Vein endothelial cell (primary cell): ENCODE measurements around the gene CACNA1D.

DNA sequence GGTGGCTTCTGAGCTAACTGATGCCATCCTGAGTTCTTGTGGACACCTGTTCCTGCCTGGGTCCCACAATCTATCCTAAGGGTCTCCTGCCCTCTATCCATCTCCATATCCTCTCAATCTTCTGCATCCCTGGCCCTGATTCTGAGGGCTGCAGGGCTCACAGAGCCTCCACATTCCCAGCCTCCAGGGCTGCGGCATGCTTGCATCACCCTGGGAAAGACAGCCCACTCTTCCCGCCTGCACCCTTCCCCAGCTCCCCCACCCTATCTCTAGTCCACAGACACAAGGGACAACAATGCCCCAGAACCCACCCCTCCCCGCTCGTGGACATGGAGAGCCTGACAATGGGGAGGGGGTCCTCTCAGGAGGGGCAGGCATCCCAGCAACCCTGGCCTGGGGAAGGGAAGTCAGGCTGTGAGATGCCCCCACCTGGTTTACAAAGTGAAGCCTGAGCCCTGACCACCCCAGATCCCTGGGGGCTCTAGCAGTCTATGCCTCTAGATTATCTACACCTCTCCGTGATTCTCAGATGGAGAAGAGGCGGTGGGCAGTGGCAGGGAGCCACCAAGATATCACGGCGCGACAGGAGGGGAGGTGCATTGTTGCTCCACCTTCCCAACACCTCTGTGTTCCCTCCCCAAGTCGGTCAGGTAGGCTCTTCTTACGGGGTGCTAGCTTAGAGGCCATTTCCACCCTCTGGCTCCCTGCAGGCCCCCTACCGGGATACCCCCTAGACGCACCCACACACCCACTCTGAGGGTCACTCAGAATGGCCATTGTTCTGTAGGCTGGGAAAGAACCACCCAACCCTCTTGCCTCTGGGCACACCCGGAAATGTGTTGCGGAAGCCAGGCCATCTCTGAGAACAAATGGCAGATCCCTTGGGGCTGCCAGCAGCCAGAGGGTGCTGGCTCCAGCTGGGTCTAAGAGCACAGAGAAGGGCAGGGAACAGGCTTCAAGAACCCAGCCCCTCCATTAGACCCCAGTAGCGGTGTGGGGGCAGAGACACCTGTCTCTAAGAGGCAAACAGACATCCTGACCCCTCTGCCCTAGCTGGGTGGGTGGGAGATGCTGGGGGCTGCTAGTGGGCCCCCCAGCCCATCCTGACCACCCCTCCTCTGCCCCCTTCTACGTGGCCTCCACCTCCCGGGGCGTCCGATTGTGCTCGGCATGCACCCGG, 10.0 kb downstream of the SEMA3G start:
- CAGE, long polyA plus RNA = no peak

- CAGE, long polyA plus RNA = no peak
Observed at GRCh38 chr3:52481863-52482476, 13.2 kb upstream of the STAB1 start.

DNA sequence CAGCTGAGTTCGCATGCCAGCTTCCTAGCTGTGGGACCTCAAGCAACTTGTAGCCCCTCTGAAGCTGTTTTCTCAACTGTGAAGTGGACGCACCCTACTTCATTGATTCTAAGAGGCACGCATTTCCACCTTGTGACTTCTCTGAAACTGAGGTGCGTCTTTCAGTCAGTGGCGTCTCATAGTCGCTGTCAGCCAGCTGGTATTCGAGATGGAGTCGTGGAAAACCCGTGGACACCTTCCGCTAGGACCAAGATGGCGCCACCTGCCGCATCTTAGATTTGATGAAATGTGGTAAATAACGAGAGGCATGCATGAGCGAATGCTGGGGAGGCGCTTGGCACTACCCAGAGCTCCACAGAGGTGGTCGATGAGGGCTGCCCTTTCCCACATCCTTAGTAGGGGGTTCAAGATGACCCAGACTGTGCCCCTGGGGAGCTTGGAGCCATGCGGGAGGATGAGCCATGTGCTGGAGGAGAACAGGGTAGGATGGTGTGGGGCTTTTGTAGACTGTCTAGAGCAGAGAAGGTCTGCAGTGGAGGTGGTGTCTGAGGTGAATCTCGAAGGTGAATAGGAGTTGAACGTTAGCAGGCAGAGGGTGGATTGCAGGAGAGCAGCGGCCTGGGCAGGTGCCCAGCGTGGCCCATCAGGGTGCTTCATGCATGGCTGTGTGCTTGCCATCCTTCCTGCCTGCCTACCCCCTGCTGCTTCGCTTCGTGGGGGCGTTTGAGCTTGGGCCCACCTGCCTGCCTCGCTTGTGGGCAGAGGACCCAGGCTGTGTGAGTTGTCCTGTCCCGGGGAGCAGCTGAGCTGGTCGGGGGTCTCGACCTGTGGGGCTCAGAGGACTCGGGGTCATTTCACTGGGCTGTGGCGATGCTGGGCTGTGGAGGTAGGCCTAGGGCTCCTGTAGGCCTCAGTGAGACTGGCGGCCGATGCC, 12.4 kb upstream of the STAB1 start:
- CAGE, long polyA plus RNA = no peak

DNA sequence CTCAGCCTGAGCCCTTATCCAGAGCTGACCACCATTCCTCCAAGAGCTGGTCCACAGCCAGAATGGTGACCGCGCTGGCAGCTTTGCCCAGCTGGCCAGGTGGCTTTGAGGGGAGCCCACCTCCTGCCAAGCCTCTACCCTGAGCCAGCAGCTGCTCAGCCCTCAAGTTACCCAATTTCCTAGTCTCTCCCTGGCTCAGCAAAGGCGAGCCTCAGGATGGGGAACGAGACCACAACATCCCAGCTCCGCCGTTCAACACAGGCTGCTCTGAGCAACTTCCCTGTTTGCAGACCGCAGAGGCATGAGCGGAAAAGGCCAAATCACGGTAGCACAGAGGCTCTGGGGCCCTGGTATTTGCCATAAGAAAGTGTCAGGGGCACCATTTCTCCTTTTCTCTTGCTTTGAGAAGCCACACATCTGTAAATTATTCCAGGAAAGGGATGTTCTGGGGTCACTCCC, 3.5 kb downstream of the STAB1 start:
- CAGE, long polyA plus RNA = no peak

DNA sequence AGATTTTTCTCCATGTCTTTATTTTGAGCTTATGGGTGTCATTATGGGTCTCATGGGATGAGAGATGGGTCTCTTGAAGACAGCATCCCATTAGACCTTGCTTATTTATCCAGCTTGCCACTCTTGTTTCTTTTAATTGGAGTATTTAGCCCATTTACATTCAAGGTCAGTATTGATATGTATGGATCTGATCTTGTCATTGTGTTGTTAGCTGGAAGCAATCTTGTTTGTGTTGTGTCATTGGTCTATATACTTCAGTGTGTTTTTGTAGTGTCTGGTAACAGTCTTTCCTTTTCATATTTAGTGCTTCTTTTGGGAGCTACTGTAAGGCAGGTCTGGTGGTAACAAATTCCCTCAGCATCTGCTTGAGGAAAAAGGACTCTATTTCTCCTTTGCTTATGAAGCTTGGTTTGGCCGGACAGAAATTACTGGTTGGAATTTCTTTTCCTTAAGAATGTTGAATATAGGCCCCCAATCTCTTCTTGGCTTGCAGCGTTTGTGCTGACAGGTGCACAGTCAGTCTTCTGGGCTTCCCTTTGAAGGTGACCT, 58.1 kb downstream of the UQCC5 start:
- CAGE, long polyA plus RNA = no peak

GRCh38 chr3:52697201-52698381, 8.0 kb downstream of the GLT8D1 start:
- CAGE, long polyA plus RNA = no peak

GRCh38 chr3:52812211-52813180, 17.9 kb downstream of the ITIH3 start:
- CAGE, long polyA plus RNA = no peak

DNA sequence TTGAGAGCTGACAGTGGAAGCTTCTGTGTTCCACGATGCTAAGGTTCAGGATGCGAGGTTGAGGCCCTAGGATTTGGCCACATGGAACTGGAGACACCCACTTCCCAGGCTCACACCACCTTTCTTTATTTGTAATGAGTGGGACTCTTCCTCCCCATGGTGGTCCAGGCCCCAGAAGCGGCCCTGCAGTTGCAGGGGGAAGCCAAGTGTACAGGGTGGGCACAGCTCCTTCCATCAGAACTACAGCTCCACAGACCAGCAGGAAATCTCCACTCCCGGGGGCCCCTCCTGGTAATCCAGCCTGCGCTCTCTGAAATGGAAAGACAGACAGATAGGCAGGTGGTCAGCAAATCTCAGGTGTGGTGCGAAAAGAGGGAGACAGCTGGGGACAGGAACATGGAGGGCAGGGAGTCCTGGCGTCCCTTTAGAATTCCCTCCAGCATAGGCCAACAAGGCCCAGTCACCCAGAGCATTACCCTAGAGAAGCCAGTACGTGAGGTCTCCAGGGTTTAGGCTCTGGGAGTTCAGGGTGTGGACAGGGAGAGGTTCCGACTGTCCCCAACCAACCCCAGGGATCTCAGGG, 17.2 kb downstream of the ITIH4 start:
- CAGE, long polyA plus RNA = no peak

- CAGE, long polyA plus RNA = no peak
Observed at GRCh38 chr3:52998570-52999906, 46.8 kb downstream of the SFMBT1 start.

- CAGE, long polyA plus RNA = no peak
Observed at GRCh38 chr3:53145749-53146178, 15.2 kb upstream of the PRKCD start.

DNA sequence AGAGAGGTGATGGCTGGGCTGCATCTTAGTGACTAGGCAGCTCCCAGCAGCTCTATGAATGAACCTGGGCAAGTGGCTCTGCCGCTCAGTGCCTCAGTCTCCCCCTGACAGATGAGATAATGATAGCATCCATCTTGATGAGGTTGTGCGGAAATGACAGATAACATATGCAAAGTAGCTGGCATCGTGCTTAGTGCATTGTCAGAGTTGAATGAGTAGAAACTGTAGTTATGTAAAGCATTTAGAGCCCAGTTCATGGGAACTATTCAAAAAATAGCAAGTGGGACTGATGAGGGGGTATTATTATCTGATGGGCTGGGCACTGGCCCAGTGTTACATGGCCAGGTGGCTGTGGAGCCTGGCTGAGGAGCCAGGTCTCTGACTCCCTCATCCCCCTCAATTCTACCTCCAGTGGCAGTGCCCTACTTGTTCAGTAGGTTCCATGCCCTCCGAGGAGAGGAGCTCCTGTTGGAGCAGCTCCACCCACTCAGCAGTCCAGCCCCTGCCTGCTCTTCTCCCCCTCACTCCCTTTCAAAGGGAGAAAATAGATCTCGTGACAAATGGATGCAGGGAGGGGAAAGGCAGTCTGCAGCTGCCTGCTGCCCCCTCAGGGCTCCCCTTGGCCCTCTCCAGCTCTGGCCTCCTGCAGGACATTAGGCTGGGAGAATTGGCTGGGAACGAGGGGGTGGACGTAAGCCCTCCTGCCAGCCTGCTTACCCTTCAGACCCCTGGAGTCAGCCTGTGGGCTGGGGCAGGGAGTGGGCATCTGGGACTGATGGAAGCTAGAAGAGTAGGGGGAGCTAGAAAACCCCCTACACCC, 6.7 kb downstream of the PRKCD start:
- CAGE, long polyA plus RNA = no peak

DNA sequence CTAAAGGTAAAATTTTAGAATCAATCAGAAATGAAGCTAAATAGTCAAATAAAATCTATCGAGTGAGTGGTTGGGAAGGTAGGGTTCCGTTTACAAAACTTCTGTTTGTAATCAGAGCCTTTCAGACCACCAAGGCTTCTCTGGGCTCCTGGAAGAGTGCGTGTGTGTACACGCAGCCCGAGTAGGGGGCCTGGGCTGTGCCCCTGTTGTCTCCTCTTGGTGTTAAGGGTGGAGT, 24.2 kb downstream of the PRKCD start:
- CAGE, long polyA plus RNA = no peak

- CAGE, long polyA plus RNA = no peak
Observed at GRCh38 chr3:53193945-53194442, 33.0 kb downstream of the PRKCD start.

DNA sequence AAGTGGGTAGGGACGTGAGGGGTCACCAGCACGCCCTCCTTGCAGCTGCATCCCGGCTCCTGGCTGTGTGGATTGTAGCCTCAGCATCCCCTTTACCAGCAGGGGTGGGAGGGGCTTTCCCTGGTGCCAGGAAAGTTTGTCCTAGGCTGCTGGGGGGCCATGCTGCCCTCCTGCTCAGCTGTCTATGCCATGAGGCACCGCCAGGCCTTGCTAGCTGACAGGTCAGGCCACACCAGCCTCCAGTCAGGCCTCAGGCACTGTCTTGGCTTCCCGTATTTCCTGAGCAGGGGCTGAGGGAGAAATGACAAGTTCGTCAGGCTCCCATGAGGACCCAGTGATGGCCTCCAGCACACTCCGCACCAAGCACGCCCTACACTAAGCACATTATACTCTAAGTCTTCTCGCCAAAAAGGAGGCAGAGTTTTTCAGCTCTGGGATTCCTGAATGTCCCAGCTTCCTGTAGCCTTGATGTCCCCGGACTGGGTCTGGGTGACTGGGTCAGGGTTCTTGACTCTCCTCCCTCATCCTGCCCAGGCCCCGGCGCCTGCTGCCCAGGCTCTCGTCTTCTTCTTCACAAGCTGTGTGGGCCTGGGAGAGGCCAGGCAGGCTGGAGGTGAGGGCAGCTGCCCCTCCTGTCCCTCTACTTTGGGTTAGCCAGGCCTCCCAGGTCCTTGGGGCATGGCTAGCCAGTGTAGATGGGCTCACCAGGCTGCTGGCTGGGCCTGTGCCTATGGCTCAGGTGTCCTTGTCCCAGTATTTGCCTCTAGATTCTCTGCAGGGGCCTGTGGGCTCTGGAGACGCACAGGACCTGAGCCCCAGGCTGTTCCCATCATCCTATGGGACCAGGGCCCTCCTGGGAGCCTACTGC, 32.0 kb downstream of the TKT start:
- CAGE, long polyA plus RNA = no peak

DNA sequence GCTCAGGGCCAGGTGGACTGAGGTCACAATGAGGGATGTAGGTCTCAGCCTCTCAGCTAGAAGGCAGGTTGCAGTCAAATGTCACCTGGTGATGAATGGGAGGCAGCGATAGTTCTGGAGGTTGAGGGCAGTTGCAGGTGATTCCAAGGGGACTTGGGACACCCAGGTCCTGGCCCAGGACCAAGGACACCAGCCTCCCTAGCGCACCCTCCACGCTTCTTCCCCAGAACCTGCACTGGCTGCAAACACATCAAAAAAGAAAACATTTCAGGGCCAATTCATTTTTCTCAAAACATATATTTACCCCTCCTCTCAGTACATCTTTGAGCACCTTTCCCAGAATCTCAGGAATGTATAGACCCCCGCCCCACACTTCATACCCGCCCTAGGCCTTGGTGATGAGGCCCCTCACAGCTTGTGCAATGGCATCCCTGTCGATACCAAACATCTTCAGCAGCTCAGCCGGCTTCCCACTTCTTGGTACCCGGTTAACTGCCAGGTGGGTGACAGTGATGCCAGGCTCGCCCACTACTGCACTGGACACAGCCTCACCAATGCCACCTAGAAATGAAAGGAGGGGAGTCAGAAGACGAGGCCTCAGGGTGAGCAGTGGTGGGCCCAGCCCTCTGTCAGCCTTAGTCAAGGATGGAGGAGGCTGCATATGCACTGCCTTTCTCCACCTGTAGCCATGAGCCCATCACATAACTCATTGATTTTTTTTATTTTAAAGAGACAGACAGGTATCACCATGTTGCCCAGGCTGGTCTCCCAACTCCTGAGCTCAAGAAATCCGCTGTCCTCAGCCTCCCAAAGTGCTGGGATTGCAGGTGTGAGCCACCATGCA, 30.2 kb downstream of the TKT start:
- CAGE, long polyA plus RNA = no peak

GRCh38 chr3:53242580-53242934, 13.3 kb downstream of the TKT start:
- CAGE, long polyA plus RNA = no peak

GRCh38 chr3:53281607-53281844, 25.7 kb upstream of the TKT start:
- CAGE, long polyA plus RNA = no peak

DNA sequence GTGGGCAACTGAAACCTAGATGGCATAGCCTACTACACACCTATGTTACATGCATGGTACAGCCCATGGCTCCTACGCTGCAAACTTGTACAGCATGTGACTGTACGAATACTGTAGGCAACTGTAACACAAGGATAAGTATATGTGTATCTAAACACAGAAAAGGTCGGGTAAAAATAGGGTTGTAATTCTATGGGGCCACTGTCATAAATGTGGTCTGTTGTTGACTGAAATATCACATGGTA, 27.0 kb upstream of the TKT start:
- CAGE, long polyA plus RNA = no peak

- CAGE, long polyA plus RNA = no peak
Observed at GRCh38 chr3:53286976-53287795, 31.4 kb upstream of the TKT start.

GRCh38 chr3:53493624-53494756, at the start of gene CACNA1D:
TSS of gene CACNA1D (plus strand) at chr3:53494611.
- CAGE, long polyA plus RNA = no peak